ENCODE results near the gene DDX20.

GRCh38 chr1:110340744-110341683, 1.8 kb downstream of the RBM15 start:
- RRBS: no CpG with 5 or more reads among the region's 41 CpGs

- RRBS: no CpG with 5 or more reads among the region's 20 CpGs
Measured at GRCh38 chr1:110346589-110347482, 7.7 kb downstream of the RBM15 start.

GRCh38 chr1:110380573-110381392, 10.0 kb downstream of the SLC16A4 start:
- RRBS: no CpG with 5 or more reads among the region's 13 CpGs

DNA sequence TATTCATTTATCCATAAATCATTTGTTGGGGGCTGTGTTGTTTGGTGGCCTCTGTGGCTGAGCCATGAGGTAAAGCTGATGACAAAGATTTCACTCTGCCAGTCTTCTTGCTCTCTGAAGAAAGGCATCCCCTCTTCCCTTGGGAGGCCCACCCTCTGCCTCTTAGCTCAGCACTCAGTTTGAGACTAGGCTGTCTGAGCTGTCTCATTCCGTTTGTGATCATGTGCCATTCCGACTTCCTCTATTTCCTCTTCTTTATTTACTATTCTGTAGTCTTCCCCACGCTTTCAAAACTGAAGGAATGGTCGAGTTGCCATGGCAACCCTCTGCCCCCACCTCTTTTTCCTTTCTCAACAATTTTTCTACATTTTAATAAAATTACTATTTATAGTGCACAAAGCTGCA, 30.9 kb downstream of the KCNA3 start:
- RRBS: no CpG with 5 or more reads among the region's 4 CpGs

DNA sequence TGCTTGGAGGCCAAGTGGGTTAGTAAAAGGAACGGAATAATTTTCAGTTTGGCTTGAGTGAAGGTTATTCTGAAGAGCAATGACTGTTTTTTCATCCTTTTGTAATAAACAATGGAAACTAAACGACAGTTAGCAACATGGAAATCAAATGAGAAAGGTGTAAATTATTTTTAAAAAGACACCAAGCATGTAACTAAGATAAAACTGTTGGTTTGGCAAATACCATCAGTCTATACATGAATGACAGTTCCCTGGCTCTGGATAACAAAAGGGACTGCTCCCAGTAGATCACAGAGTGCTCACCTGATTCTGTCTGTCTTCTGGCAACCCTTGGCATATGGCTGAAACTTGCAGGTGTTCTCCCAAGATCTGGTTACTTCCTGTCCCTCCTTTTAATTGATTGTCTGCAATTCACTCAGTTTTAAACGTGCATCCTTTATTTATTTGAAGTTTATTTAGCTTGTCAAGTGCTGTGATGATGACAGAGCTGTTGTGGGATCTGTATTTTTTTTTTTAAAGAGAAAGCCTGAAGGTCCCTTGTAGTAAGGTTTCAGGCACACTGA, 3.5 kb downstream of the KCNA3 start:
- RRBS: no CpG with 5 or more reads among the region's 3 CpGs

GRCh38 chr1:110672595-110673641, 1.8 kb downstream of the KCNA3 start:
- RRBS: 44% methylated on average over 5 of the region's 32 CpGs

- RRBS: no CpG with 5 or more reads among the region's 15 CpGs
Measured at GRCh38 chr1:110848824-110849306, 24.1 kb upstream of the CD53 start.

GRCh38 chr1:110887942-110888518, 15.1 kb downstream of the CD53 start:
- RRBS: no CpG with 5 or more reads among the region's 8 CpGs

DNA sequence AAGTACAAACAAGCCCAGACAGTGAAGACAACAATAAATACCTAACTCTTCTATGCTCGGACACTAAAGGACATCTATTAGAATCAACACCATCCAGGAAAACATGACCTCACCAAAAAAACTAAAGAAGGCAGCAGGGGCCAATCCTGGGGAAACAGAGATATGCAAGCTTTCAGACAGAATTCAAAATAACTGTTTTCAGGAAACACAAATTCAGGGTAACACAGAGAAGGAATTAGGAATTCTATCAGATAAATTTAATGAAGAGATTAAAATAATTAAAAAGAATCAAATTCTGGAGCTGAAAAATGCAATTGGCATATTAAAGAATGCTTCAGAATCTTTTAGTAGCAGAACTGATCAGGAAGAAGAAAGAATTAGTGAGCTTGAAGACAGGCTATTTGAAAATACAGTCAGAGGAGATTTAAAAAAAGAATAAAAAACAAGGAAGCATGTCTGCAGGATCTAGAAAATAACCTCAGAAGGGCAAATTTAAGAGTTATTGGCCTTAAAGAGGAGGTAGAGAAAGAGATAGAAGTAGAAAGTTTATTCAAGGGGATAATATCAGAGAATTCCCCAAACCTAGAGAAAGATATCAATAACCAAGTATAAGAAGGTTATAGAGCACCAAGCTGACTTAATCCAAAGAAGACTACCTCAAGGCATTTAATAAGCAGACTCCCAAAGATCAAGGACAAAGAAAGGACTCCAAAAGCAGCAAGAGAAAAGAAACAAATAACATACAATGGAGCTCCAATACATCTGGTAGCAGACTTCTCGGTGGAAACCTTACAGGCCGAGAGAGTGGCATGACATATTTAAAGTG, 31.9 kb downstream of the CD53 start:
- RRBS: no CpG with 5 or more reads among the region's 3 CpGs

- RRBS: no CpG with 5 or more reads among the region's 4 CpGs
Measured at GRCh38 chr1:110906201-110906786, 33.3 kb downstream of the CD53 start.

- RRBS: 3% methylated on average over 5 of the region's 34 CpGs
Measured at GRCh38 chr1:111139205-111139950, 515 bp downstream of the DRAM2 start.

DNA sequence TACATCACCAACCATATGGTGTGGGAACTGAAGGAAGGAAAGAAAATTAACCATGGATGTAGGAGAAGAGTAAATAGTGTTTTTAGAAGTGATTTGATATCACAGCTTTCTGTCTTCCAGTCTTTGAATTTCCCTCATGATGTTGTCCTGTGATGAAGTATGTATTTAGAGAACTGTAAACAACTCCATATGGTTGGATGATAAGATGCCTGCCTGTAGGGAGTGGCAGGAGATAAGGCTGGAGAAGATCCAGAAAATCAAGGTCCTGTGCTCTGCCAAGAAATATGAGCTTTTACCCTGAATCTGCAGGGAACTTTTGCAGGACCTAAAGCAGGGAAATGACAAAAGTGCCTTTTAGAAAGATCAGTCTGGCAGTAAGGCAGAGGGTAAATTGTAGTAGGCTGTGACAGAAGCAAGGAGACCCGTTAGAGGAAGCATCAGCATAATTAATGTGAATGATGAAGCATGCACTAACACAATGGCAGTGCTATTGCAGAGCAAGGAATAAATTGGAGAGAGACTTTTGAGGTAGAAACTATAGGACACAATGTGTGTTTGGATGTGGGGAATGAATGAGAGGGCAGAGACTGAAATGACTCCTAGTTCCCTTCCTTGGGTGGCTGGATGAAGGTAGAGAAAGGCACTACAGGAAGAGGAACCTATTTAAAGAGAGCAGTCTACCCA, 22.0 kb downstream of the CEPT1 start:
- RRBS: no CpG with 5 or more reads among the region's 1 CpG

- RRBS: no CpG with 5 or more reads among the region's 9 CpGs
Measured at GRCh38 chr1:111443002-111443816, 5.8 kb downstream of the WDR77 start.

DNA sequence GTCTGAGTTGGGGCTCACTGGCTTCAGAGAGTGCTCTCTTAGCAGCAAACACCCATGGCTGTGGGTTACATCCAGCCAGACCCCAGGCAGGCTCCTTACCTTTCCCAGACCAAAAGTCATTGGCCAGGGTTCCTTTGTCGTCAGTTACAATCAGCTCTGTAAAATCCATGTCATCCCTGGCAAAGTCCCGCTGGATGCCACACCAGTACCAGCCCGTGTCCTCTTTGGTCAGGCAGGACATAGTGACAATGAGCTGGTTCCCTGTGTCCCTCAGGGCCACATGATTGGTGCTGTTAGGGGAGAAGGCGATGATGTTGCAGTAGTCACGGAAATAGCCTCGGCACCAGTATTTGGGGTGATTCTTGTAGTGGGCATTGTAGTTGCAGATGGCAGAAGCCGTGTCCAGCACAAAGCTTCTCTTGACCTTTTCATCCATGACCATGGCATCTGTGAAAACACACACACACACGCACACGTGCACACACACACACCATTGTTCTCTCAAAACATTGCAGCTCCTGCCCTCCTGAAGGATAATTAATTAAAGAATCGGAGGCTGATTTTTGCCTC, 14.8 kb downstream of the ADORA3 start:
- RRBS: no CpG with 5 or more reads among the region's 10 CpGs

- RRBS: no CpG with 5 or more reads among the region's 9 CpGs
Measured at GRCh38 chr1:111598301-111599025, 21.1 kb upstream of the RAP1A start.

GRCh38 chr1:111620671-111621422, 1.3 kb downstream of the RAP1A start:
- RRBS: no CpG with 5 or more reads among the region's 8 CpGs

- RRBS: no CpG with 5 or more reads among the region's 4 CpGs
Measured at GRCh38 chr1:111667947-111668448, 48.4 kb downstream of the RAP1A start.

GRCh38 chr1:111716768-111717961, 22.0 kb downstream of the INKA2 start:
- RRBS: no CpG with 5 or more reads among the region's 12 CpGs

DNA sequence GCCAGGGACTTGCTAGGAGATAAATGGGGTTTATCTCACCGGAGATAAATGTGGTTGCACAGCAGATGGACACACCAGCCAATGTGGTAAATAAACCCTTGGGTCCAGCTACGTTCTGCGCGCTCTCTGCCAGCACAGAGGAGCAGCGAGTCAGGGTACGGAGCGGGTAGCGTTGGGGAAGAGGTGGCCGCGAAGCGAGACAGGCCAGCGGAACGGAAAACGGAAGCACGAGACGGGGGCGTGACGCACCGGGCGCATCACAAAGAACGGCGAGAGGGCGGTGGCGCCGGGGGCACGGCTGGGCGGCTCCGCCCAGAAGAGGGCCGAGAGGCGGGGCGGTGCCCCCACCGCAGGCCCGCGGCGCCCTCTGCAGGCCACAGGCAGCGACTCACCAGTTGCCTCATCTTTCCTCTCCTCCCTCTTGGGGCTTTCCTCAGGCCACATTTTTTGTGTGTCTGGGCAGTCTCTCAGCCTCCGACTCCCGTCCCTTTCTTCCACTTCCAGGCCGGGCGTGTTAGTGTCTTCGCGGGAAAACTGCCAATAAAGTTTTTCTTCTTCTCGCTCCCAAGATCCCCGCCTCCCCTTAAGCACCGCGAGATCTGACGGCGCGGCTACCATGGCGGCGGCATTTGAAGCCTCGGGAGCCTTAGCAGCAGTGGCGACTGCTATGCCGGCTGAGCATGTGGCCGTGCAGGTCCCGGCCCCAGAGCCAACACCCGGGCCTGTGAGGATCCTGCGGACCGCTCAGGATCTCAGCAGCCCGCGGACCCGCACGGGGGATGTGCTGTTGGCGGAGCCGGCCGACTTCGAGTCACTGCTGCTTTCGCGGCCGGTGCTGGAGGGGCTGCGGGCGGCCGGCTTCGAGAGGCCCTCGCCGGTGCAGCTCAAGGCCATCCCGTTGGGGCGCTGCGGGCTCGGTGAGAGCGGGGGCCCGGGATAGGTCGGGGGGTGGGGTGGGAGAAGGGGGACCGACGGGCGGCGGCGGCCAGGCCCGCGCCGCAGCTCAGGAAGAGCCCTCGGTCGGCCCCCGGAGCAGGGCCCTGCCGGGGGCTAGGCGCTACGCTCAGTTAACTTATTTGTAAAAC, at the start of gene DDX20:
Gene DDX20 (plus strand): TSS at position 593 of the 1,085 bp plus-strand sequence.
- RRBS: 2% methylated on average over 21 of the region's 97 CpGs

GRCh38 chr1:111756489-111756785, 736 bp downstream of the DDX20 start:
- RRBS: no CpG with 5 or more reads among the region's 4 CpGs

Measured in Ishikawa (cell line).